Placental epithelial cell (primary cell): ENCODE measurements around a stretch of chr9.

DNA sequence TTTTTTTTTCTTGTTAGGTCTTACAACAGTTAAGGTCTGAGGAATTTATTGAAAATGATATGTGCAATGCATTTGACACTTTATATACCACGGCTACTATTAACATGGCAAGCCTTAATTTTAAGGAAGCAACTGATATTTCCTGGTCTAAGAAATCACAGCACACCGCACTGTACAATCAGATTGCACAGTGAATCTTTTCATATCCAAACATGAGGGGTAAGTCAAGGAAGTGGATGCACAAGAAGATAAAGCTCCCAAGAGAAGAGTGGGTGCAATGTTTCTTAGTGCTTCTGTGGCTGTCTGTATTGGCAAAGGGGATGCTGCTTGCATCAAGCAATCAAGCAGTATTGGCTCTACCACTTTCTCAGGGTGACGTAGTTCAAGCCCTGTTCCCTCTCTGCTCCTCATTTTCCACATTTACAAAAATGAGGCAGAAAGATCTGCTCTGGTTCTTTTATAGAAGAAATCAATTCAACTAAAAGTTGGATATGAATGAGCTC, 2.4 kb downstream of the TNFSF8 start:
- CAGE, long polyA plus RNA: no peak

DNA sequence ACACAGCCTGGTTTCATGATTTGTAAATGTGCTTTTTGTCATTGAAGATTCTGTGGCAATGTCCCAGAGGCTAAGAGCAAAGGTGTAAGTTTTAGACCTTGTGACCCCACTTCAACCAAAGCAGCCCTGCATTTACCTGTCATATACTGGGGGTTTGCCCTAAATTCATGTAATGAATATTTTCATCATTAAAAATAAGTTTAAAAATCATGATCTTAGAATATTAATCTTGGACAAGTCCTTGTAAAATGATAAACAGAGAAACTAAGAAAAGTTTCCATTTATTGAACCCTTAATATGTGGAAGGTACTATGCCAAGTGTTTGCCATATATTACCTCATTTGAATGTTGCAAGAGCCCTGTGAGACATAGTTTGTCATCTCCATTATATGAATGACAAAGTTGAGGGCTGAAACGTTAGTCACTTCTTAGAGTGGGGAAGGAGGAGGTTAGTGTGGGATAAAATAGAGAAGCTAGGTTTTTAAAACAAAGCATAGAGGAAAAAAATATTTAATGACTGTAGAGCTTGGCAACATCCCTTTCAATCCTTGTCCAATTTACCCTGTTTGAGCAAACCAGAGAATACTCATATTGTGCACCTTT, 2.1 kb downstream of the TNC start:
- CAGE, long polyA plus RNA: no peak

DNA sequence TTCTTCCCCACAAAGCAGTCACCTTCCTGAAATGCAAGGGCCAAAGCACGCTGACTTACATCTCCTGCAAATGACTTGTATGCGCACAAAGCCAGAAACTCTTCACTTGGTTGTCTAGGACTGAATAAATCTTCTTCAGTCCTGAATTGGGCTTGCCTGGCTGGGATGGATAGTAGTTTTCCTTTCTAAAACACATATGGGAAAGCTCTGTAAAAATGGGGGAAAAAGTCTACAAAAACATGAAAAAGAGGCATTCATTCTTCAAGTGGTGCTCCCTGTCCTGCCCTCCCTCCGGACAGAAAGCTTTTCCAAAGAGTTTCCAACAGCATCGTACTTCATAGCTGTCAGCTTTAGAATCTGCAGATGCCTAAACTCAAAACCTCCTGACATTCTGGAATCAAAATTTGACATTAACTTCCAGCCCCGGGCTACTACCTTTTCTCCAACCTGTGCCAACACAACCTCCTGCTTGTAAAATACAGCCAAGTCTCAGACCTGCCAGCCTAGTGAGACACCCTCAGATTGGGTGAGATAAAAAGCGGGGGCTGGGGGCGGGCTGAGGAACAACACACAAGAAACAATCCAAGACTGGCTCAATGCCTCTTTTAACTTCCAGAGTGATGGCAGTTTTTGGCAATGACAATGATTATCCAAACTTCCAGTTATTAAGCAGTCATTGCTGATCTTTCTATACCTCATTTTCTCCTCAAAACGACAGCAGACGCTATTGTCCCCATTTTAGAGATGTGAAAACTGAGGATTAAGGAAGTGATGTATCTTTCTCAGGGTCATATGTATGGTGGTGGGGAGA, 1.4 kb downstream of the TNC start:
- CAGE, long polyA plus RNA: no peak

GRCh38 chr9:115117150-115117656, 754 bp downstream of the TNC start:
- CAGE, long polyA plus RNA: no peak

DNA sequence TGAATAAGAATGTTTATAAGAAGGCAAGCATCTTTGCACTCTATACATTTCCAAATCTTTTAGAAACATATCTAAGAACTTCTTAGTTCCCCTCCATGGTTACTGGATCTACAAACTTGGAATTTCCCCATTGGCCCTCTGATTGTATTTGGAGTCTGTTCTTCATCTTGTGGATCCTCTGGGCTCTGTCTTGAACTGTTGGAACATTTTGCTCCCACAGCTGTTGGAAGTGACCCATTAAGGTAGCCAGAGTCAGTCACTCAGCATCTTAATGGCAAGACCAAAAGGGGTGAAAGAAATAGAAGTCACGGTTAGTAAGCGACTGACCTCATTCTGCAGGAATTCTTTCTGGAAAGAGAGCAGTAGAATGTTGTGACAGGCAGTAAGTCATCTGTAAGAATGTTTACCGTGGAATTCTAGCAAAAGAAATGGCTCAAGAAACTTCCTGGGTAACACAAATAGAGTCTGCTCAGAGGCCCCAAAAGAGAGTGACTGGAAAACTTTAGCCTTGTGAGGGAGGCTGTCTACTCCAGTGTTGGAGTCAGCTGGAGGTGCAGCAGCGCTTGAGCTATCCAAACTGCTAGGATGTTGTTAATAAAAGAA, 28.6 kb upstream of the TNC start:
- CAGE, long polyA plus RNA: no peak

DNA sequence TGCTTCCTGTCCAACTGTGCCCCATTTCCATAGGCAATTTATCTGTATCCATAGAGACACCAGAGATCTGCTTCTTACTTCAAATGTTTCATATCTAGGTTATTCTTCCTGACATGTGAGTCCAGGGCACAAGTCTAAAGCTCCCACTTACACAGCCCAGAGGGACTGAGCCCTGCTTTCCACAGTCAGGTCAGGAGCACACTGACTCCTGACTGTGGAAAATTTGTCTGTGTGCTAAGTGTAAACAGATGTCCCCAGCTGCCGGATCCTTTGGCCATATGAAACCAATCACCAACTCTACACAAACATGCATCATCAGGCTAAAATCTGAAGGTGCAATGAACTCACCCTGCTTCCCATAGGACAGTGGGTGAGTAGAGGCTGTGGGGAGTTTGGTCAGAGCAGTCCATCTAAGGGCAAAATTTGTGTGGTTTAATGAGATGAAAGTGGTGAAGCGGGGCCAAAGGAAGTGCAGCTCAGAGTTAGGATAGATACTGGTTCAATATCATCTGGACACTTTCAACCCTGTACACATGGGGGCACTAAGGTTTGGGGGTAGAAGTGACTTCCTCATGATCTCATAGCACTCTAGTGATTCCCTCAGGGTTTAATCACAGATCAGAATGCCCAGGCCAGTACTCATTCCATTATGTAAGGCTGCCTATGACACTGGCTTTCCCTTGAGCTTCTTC, 85.3 kb upstream of the TNC start:
- CAGE, long polyA plus RNA: no peak

DNA sequence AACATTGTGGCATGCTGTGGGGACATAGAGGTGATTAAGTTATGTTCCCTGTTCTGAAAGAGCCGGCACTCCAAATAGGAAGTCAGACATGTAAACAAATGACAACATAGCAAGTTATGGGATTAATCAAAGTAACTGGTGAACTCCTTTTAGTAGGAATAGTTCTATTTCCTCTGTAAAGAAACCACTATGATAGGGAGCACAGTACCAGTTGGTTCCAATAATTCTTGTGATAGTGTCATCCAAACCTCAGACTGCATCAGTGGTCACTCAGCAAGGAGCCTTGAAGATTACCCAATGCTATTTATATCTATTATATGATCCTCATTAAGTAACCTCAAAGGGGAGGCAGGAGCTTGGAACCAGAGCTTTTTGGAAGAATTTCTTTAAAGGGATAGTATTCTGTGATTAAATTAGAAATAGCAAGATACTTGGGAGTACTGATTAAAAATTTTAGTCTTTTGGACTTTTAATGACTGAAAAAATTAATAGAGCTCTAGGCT, 93.9 kb upstream of the TNC start:
- CAGE, long polyA plus RNA: no peak

DNA sequence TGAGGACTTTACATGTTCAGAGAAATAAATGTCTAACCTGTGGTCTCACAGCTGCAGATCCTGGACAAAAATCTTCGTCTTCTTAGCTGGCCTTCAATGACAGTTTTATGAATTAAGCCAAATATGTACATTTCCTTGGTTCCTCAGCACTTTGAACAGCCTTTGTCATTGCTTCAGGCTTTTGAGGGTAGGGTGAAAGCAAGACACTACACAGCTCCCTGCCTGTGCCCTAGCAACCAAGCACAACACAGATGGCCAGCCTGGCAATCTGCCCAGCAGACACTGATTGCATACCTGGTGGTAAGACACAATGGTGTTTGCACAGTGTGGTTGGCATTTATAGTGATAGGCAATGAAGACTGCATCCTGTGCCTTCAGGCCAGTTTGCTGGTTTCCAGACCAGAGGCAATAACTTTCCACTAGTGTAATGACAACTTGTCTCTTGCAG, 144.4 kb upstream of the TNC start:
- CAGE, long polyA plus RNA: no peak

DNA sequence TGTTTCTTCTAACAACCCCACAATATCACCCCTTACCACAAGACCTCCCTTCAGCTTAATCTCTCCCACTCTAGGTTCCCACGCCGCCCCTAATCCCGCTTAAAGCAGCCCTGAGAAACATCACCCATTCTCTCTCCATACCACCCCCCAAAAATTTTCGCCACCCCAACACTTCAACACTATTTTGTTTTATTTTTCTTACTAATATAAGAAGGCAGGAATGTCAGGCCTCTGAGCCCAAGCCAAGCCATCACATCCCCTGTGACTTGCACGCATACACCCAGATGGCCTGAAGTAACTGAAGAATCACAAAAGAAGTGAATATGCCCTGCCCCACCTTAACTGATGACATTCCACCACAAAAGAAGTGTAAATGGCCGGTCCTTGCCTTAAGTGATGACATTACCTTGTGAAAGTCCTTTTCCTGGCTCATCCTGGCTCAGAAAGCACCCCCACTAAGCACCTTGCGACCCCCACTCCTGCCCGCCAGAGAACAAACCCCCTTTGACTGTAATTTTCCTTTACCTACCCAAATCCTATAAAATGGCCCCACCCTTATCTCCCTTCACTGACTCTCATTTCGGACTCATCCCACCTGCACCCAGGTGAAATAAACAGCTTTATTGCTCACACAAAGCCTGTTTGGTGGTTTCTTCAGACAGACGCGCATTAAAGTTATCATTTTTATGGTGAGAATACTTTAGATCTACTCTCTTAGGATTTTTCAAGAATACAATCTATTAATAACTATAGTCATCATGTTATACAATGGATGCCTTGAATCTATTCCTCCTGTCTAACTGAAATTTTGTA, 360.5 kb upstream of the TNC start:
- CAGE, long polyA plus RNA: no peak

- CAGE, long polyA plus RNA: no peak
Observed at GRCh38 chr9:116234003-116234776, 80.6 kb downstream of the PAPPA start.

DNA sequence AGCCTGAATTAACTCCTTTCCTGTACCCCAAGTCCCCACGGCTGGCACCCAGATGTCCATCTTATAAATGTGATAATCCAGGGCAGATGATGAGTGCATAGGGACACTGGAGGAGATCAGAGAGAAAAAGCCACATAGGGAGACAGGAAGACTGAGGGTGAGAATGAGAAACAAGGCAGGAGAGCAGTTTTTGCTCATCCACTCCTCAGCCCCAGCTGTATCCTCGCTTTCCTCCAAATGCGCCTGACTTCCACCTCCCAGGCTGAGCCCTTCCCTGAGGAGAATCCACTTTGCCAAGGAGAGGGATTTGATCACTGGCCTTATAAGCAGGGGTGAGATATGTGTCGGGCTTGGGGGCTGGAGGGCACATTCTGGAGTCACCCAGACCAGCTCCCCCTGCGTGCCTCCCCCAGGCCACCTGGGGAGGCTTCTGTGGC, 211.3 kb downstream of the PAPPA start:
- CAGE, long polyA plus RNA: no peak

- CAGE, long polyA plus RNA: no peak
Observed at GRCh38 chr9:116470957-116471949, 215.9 kb upstream of the TRIM32 start.

- CAGE, long polyA plus RNA: no peak
Observed at GRCh38 chr9:117720438-117721054, 16.3 kb downstream of the TLR4 start.

DNA sequence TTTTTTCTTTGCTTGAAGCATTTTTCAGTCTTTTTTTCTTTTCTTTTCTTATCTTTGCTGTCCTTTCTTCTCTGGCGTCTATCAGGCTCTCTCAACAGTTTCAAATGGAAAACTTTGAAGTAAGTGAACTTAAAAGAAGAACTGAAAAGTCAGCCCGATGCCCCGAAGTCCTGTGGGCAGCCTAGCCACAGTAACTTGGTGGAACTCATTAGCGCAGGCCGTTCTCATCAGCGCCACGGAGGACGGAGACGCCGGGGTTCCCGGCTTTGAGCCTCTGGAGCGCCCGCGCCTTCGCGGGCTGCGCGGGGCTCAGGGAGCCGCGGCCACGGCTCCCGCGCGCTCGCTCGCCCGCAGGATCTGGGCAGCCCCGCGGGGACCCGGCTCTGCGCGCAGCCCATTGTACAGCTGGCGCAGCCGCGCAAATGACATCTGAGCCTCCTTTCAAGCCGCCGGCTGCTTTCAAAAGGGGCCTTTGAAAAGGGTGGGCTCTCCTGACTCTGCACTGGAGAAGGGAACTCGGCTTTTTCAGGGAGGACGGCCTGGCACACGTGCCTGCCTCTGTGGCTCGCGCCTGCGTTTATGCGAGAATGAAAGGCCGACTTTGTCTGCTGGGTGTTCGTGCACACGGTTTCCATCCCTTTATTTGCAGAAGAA, 40.7 kb downstream of the TLR4 start:
- CAGE, long polyA plus RNA: no peak

GRCh38 chr9:118331424-118332242, 627.4 kb downstream of the TLR4 start:
- CAGE, long polyA plus RNA: no peak

- CAGE, long polyA plus RNA: no peak
Observed at GRCh38 chr9:119963679-119964322, 594.6 kb upstream of the BRINP1 start.

- CAGE, long polyA plus RNA: no peak
Observed at GRCh38 chr9:120390609-120391184, 189.3 kb downstream of the CDK5RAP2 start.

- CAGE, long polyA plus RNA: no peak
Observed at GRCh38 chr9:120524854-120525197, 55.1 kb downstream of the CDK5RAP2 start.

DNA sequence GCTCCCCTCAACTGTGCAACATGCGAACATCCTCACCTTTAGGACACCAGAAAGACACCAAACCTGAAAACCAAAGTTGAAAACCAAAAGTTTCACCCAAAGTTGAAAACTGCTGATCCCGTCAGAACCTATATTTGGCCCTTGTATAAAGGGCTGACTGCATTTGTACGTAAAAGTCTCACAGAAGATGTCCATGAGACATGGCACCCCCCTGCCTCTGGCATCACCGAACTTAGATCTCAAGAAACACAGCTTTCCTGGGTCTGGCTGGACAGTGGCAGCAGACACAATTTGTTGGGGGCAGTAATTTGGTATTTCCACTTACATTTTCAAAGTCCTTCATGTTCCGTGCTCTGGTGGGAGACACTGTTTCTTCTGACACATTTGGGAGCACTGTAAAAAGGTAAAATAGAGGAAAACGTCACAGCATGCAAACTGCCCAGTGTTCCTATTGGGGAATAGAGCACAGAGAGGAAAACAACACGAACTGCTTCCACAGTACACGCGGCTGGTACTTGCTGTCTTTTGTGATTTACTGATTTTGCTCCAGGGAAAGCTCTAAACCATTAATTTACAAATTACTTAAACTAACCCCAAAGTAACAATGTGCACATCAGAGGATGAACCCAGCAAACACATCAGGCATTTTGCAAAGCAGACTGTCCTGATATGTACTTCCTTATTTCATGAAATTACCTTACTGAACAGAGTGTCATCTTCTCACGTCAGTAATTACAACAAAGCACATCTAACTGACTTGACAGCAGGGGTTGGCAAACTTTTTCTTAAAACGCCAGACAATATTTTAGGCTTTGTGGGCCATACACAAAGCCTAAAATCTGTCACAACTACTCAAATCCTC, 11.7 kb downstream of the CDK5RAP2 start:
- CAGE, long polyA plus RNA: no peak

- CAGE, long polyA plus RNA: no peak
Observed at GRCh38 chr9:120653029-120653482, 61.2 kb downstream of the MEGF9 start.